NB4 (cell line): ENCODE results near the genes RUNDC3A and ADAM11.

- RRBS: no CpG with 5 or more reads among the region's 2 CpGs
These were observed 522 bp upstream of the CFAP97D1 start for GRCh38 chr17:43779706-43780120.

DNA sequence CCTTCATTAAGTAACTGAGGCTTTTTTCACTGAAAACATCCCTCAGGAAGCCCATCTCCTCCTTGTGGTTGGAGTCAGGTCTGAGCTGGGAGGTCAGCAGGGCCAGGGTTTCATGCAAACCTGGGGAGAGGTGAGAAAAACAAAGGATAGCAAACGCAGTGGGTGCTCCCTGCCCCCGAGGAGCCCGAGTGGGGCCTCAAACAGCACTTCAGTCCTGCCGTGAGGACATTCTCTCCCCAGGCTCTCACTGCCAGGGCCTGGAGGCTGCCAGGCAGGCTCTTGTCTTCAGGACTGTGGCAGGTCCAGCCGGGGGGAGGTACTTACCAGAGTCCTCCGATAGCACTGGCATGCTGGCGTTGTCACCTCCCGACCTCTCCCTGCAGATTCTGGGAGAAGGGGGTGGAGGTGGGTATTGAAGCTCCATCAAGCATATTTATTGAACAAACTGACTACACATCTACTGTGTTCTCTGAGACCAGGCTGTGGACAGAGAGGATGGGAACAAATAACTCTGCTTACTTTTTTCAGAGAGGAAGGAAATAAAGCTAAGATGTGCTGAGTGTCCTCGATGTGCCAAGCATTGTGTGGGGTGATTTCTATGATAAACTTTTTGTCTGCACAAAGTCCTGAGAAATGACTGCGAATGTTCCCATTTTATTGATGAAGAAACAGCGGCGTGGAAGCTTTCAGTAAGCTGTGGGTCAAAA is 1.2 kb downstream of the MPP3 start:
- RRBS: no CpG with 5 or more reads among the region's 12 CpGs

DNA sequence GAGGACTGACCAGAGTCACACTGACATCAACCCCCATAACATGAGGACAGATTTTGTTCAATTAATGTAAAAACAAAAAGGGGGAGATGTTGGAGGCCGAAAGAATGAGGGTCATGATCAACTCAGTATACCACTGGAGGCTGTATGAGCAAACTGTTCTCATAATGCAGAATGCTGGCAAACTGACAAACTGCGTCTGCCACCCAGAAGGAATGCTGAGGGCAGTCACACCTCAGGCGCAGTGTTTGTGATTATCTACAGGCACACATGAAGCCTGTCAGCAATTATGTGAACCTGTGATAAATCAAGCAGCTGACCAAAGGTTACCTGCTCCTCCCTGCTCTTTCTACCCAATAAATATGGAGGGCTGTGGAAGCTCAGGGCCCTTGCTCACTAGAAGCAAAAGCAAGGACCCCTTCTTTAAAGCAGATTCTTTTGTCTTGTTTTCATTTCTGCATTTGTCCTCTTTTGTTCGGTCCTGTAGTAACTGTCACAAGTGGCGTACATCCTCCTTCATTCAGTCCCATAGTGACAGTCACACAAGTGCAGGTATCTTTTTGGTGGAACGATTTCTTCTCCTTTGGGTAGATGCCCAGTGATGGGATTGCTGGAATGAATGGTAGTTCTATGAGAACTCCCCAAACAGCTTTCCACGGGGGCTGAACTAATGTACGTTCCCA is 27.4 kb downstream of the CD300LG start:
- RRBS: no CpG with 5 or more reads among the region's 8 CpGs

GRCh38 chr17:43900378-43901214 is 6.7 kb downstream of the MPP2 start:
- RRBS: 2% methylated on average over 7 of the region's 35 CpGs

DNA sequence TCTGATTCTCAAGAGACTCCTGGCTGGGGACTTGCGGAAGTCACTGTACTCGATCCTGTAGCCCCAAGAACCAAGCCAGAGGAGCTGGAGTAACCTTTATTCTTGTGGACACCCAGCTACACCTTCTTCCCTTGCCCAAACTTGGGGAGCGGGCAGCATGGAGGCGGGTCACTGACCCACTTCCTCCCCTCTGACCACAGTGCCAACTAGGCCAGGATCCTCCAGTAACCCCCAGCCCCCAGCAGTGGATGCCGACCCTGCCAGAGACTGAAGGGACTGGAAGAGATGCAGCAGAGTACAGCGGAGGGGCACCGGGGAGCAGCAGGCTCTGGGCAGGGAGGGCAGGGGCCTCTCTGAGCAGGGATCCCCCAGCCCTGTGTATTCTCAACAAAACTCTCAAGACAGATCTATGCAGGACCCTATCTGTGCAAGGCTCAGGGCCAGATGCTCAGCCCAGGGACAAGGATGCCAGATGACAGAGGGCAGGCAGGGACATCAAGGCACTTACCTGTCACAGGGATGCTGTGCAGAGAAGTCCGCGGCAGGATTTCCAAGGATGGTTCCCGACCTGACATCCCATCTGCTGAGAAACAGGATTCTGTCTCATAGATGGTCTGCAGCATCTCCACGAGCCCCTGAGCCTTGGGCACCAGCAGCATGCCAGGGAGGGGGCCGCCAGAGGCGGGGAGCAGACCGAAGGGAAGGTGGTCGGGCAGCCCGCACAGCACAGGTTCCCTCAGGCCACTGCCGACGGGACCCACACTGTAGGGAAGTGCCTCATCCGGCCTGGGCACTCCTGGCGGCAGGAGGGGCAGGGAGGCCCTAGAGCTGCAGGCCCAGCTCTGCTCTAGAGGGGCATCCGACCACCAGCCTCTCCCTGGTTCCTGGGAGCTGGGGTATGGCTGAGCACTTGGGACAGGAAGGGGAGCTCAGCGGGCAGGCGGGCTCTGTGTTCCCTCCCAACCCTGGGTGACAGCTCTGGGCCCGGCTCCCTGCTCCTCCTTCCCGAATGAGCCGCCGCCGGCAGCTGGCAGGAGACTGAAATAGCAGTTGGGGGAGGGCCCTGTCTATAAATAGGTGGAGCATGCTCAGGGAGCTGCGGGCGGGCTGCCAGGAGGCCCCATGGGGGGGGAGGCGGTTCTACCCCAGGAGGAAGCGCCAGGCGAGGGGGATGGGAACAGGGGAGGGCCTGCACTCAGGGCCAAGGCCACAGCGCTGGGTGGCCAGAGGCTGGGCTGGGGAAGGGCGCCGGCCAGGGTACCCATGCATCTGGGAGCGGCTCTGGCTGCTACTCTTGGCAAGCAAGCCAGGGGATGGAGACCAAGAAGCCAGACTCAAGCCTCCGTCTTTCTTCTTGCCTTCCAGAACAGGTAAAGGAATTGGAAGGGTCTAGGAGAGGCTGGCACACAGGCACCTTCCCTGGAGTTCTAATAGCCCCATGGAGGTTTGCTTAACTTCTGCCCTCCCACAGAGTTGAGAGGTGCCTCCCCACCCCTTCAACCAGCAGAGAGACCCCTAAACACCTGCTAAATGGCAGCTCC is 12.7 kb downstream of the HDAC5 start:
- RRBS: no CpG with 5 or more reads among the region's 38 CpGs

DNA sequence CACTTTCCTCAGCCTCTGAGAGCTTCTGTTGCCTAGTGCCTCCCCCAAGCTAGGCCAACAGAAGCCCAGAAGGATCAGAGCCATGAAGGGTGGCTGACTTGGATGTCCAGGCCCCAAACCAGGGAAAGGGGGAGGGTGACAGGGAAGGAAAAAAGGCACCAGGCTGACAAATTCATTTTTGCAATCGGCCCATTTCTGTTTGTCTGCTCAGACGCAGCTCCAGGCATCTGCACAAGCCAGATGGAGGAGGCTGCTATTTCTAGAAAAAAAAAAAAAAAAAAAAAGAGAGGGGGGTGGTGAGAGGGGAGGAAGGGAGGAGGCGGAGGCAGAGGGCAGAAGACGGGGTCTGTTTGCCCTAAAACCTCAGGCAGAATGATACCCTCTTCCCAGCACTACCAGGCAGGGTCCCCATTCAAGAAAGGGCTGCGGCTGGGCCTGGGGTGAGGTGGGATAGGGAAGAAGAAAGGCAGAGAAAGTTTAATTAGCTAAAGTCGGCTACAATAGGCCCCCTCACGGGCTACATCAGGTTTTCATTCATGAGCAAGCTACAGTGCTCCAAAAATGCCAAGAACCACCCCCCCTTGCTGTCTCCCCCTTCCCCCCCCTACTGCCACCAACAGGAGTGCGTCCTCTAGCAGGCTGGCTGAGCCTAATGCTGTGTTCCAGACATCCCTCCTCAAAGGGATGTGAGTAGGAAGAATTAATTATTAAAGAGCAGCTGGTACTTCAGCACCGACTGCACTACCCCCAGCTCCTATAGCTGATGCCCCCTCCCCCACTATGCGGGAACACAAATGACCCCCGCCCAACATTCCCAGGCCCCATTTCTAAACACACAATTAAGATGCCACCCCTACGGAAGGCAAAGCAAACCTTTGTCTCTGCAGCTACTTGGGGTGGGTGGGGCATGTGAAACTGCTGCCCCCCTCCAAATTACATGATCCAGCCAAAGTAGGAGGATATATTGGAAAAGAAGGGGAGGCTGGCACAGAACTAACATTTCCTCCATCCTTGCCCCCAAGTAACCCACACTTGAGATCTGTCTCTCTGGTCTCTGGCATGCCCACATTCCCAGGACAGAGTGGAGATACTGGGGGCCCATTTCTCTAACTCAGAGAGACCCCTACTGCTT is 2.2 kb downstream of the HDAC5 start:
- RRBS: no CpG with 5 or more reads among the region's 12 CpGs

GRCh38 chr17:44168244-44168922 is 2.1 kb upstream of the ASB16 start:
- RRBS: no CpG with 5 or more reads among the region's 12 CpGs

DNA sequence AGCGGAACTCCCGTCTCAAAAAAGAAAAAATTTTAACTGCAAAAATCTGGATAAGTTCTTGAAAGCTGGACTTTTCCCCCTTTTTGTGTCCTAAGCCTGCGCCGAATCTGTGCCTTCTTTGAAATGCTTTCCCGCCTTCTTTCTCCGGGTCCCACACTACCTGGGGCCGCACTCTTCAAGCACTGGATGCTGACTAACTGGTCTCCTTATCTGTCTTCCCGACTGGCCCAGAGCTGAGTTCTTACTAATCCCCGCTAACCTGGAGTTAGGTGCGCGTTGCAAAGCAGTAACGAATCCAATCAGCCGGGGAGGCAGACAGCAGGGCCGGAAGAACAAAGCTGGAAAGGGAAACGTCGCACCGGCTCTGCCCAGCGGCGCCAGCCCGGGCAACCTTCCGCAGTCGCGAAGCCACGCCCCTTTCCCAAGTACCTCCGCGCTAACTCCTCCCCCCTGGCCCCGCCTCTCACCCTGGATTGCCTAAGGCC is 424 bp upstream of the TMUB2 start:
- RRBS: no CpG with 5 or more reads among the region's 27 CpGs

- RRBS: 1% methylated on average over 17 of the region's 65 CpGs
These were observed 849 bp upstream of the ATXN7L3 start for GRCh38 chr17:44200241-44201225.

- RRBS: no CpG with 5 or more reads among the region's 5 CpGs
These were observed 4.7 kb upstream of the ATXN7L3 start for GRCh38 chr17:44204327-44204932.

DNA sequence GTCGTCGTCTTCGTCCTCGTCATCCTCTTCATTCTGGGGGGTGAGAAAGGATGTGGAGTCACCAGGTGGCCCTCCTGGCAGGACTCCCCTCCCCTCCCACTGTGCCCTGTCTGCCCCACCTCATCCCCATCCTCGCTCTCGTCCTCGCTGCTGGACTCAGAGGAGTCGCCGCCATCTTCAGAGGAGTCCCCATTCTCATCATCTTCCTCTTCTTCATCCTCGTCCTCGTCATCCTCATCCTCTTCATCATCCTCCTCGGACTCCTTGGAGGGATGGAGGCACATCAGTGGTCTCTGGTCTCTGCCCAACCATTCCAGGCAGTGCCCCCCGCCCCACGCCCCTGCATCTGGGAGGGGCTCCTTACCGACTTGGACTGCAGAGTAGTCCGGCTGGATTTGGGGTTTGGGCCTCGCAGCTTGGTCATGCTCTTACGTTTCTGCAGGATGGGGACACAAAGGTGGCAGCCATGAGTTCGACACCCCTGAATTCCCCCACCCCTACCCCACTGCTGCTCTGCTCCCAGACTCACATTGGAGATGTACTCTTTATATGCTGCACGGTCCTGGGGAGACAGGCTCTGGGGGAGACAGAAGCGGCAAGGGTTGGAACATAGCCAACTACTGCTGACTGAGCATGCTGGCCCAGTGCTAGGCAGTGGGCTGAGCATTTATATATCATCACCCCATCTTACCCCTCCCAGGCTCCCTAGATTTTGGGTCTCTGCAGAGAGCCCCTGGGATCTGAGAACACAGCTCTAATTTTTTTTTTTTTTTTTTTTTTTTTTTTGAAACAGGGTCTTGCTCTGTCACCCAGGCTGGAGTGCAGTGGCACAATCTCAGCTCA is 7.9 kb upstream of the ATXN7L3 start:
- RRBS: no CpG with 5 or more reads among the region's 21 CpGs

DNA sequence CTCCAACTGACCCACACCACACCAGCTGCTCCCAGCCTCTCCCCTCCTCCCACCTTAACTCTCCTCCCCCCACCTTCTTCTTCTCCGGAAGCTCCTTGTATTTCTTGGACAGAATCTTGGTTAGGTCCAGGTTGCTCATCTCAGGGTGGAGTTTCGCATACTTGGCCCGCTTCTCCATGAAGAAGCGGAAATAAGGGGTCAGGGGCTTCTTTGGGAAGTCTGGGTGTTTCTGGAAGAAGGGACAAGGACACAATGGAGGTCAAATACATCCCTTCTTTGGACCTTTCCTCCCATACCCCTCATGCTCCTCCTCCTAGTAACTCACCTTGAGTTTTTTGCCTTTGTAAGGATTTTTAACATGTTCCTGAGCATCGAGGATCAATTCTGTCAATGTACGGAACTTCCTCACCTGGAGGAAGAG is 3.9 kb downstream of the UBTF start:
- RRBS: no CpG with 5 or more reads among the region's 6 CpGs

DNA sequence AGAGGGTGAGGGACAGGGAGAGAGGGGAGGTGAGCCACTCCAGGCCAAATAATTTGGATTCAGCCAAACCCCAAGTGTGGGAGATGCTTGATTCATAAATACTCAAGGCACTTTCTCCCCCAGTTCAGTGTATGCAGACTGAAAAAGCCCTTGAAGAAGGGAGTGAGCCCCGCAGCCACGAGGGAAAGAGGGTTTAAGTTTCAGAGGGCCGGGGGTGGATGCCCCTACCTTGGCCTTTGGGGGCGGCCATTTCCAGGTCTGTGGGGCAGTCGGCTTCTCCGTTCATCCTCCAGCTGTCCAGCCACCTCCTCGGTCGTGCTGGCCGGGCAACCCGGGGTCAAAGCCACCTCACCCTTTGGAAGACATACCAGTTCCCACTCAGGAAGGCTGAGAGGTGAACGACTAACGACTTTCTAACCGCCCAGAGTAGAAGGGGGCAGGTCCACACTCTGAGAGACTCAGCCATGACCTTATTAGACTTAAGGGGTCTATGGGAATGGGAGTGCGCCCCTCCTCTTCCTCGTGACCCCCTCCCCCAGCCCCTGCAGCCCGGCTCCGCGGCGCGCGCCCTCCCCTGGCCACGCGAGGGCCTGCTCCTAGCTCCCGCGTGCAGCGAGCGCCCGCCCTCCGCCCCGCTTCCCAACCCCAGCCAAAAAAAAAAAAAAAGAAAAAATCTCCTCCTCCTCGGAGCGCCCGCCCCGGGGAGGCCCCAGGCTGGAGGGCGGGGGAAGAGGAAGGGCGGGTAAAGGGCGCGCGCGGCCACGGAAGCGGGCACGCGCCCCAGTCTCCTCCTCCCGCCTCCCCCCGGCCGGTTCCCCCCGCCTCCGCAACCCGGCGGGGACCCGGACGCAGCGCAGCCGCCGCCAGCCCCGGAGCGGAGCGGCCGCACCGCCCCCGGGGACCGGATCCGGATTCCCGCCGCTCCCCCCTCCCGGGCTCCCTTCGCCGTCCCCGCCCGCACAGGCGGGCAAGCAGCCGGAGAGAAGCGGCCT is 1.2 kb downstream of the UBTF start:
- RRBS: under 1% methylated on average over 17 of the region's 74 CpGs

- RRBS: 4% methylated on average over 29 of the region's 63 CpGs
These were observed 1.9 kb upstream of the UBTF start for GRCh38 chr17:44221177-44222021.

DNA sequence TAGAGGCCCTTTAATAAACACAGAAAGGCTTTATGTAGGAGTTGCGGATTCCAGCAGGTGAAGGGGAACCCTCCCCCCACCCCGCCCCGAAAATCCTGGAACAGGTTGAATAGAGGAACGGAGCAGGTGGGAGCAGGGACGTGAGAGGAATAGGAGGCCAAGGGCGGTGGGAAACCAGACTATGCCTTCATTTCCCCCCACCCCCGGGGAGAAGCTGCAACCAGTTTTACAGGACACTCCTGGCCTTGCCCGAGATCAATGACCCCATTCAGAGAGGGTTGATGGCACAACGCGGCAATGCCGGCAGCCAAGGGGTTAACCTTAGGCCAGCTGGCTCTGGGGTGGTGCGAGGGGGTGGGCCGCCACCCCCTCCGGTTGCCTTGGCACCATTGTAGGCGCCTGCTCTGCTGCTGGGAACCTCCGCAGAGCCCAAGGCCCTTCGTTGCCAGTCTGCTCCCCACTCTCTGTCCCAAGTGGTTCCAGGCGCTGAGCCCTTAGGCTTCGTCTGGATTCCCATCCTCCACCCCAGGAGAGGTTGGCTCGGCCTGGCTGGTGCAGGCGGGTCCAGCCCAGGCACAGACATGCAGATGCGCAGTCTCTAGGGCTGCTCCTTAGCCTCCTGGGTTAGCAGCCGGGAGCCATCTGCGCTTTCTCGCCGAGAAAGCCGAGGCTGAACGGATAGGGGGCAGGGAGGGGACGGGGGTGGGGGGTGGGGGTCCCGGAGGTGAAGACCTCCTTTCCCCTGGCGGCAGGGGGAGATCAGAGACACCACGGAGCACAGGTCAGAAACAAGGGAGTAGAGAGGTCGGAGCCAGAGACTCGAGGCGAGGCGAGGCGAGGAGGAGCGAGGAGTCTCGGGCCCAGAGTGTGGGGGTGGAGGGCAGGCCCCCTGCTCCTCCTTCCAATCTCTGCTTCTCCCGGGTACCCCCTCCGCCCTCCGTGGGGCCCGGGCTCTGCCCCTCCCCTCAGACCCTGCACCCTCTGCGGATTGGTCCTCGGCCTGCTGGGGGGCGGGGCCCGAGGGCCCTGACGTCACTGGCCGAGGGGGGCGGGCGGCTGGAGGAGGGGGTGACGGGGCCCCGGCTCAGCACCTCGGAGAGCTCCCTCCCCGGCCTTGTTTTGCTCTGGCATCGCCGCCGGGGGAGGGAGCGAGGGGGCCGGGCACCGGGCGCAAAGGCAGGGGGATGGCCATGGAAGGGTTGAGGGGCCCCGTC is at the start of gene RUNDC3A:
RUNDC3A (plus strand) TSS at position 1,077 of the 1,214 bp plus-strand sequence.
- RRBS: 27% methylated on average over 11 of the region's 63 CpGs

DNA sequence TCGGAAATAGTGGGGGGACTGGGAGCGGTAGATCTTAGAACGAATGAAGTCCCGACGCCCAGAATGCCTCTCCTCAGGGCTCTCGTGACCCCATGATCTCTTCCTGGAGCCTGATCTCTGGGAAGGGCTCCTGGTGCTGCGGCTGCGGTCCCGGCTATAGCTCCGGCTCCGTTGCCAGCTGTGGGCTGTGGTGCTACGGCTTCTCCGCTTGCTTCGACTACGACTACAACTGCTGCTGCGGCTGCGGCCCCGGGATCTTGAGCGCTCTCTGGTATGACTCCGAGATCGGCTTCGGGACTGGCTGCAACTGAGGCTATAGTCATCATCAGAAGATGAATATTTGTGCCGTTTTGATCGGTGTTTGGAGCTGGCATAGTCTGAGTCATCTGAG is 9.5 kb upstream of the ITGA2B start:
- RRBS: 98% methylated on average over 7 of the region's 24 CpGs

DNA sequence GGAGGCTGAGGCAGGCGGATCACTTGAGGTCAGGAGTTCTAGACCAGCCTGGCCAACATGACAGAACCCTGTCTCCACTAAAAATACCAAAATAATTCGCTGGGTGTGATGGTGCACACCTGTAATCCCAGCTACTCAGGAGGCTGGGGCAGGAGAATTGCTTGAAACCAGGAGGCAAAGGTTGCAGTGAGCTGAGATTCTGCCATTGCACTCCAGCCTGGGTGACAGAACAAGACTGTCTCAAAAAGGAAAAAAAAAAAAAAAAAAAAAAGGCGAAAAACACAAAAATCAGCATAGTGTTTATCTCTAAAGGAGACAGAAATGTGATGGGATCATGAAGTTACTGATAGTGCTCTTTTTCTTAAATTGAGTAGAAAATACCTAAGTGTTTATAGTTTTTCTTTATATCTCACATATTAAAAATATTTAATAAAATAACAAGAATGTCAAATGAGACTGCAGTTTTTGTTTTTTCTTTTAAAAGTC is 41.7 kb upstream of the ITGA2B start:
- RRBS: no CpG with 5 or more reads among the region's 3 CpGs

DNA sequence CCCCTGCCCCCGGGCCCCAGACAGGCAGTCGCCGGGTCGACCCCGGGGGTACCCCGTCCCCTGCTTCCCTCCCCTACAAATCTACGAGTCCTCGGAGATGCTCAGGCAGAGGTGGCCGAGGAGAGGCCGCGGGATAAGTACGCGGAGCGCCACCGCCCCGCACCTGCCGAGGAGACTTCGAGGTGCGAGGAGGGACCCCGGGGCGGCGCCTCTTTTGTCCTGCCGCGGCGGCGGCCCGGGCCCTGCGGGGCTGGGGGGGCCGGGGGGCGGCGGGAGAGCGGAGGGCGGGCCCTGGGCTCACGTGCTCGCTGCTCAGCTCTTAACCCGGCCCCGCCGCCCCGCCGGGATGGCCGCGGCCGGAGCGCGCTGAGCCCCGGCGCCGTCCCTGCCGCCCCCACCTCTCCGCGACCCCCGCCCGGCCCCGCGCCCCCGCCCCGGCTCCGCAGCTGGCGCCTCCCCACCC is at the start of gene ADAM11:
ADAM11 (plus strand) TSS at position 322 of the 463 bp plus-strand sequence.
- RRBS: 6% methylated on average over 27 of the region's 59 CpGs

DNA sequence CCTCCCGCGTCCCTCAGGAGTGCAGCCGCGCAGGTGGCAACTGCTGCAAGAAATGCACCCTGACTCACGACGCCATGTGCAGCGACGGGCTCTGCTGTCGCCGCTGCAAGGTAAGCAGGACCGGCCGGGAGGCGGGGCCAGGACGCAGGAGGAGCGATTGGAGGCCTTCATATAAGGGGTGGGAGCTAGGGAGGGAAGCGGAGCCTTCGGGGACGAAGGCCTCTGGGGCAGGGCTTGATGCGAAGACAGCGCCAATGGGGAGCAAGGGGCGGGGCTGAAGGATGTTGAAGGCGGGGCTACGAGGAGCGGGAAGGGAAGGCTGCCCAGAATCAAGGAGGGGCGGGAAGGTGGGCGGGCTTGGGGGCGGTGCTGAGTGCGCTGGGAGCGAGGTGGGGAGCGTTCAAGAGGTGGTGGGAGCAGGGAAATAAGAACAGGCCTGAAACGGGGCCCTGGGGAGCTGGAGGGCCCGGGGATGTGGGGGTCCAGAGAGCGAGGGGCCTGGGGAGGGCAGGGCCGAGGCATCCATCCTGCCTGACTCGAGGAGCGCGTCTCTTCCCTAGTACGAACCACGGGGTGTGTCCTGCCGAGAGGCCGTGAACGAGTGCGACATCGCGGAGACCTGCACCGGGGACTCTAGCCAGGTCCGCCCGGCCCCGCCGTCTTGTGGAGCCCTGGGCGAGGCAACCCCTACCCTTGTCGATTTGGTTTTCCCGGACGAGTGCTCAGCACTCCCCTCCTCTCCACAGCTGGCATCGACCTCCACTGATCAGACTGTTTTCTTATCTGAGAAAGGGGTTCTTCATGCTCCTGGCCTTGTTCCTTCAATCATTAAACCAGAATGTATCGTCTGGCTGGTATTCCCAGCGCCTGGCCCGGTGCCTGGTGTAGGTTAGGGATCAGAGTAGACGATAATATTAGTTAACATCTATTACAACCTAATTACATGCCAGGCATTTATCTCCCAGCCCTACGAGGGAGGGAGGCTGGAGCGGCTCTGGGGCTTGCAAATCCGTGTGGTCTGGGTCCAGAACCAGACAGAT is 17.1 kb downstream of the ADAM11 start:
- RRBS: 17% methylated on average over 6 of the region's 62 CpGs

- RRBS: no CpG with 5 or more reads among the region's 12 CpGs
These were observed 32.3 kb downstream of the GJC1 start for GRCh38 chr17:44797646-44798287.